ENCODE data around the gene LBR.

- PRO-cap: no peak
- RAMPAGE, long total RNA, 4 experiments: no peak in any of the 4 experiments
These were observed 59.6 kb downstream of the CAPN2 start for GRCh38 chr1:223771449-223772782.

DNA sequence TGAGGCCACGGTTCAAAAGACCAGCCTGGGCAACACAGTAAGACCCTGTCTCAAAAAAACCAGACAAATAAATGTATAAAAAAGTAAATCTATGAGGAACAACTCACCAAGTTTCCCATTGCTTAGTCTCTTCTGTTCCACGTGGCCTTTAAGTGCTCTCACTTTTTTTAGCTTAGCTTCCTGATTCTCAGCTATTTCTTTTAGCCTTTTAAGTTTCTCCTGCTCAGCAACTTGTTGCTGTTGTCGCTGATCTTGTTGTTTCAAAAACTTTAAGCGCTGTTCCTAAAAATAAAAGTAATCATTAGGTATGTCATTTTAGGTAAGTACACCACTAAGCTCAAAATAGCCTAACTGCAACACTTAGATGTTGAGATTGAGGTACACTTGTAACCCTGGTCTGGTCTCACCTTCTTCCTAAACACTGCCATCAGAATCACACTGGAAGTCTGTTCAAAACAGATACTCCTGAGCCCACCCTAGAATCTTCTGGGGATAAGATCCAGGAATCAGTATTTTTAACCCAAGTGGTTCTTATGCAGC lies 41.6 kb downstream of the TP53BP2 start:
- PRO-cap: no peak
- RAMPAGE, long total RNA, 4 experiments: no peak in any of the 4 experiments

GRCh38 chr1:224106327-224107059 lies 7.4 kb upstream of the FBXO28 start:
- PRO-cap: no peak
- RAMPAGE, long total RNA, 4 experiments: no peak in any of the 4 experiments

GRCh38 chr1:224273424-224274148 lies 56.4 kb downstream of the NVL start:
- PRO-cap: no peak
- RAMPAGE, long total RNA, 4 experiments: no peak in any of the 4 experiments

DNA sequence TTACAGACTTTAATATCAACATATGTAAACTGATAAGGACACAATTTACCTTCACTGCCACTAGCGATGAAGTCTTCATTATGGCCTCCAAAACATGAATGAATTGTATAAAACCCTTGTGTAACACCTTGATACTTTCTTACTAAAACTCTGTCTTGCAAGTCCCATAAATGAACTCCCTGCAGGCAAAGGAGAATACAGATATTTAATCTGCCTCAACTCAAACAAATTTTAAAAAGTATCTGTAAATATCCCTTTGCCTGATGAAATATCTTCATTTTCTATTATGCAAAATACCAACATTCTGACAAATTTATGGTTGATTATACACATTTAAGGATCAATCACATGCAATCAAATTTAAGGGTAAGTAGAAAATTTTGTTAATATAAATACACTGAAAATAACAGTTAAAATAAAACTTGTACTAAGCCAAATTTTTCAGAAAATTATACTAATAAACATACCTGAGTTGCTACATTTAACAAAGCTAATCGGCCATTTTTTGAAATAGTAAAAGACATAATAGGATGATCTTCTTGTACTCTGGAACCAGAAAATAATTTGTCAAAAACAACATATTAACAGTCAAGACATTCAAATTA lies 36.4 kb downstream of the WDR26 start:
- PRO-cap: no peak
- RAMPAGE, long total RNA, 4 experiments: no peak in any of the 4 experiments

GRCh38 chr1:224424402-224425317 lies 9.9 kb downstream of the WDR26 start:
- PRO-cap: no peak
- RAMPAGE, long total RNA, 4 experiments: no peak in any of the 4 experiments

- PRO-cap: no peak
- RAMPAGE, long total RNA, 4 experiments: no peak in any of the 4 experiments
These were observed 252 bp downstream of the WDR26 start for GRCh38 chr1:224434462-224434628.

GRCh38 chr1:224438891-224439628 lies 4.5 kb upstream of the WDR26 start:
- PRO-cap: no peak
- RAMPAGE, long total RNA, 4 experiments: no peak in any of the 4 experiments

DNA sequence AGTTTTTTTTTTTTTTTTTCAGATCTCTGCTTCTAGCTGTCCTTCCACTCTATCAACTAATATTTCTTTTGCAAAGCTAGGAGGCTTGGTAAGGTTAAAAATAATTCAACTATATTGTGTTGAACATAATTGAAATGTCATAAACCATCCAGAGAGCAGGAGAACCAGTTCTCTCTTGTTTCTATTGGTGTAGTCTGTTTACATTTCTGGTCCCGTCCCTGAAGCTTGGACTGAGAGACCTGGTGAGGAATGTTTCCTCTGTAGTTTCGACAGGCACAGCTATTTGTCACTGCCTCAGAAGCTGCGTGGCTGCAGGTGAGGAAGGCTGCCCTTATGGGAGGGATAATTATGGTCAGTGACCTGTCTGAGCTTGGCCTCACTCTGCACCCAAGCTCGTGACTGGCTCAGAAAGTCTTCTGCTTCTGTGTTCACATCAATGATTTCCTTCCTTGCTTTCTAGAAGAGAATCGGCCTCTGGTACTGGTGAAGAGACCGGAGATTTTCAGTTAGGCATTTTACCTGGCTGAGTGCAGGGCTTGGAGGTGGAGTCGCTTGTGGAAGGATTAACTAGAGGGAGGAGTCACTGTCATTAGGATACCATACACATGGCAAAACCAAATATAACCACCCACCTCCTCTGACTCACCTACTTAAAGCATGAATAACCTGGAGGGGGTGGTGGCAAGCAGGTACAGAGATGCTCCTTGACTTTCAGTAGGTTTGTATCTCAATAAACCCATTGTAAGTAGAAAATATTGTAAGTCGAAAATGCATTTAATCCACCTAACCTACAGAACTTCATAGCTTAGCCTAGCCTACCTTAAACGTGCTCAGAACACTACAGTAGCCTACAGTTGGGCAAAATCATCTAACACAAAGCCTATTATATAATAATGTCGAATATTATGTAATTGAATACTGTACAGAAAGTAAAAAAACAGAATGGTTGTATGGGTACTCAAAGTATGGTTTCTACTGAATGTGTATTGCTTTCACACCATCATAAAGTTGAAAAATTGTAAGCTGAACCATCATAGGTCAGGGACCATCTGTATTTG lies 20.0 kb upstream of the WDR26 start:
- PRO-cap: no peak
- RAMPAGE, long total RNA, 4 experiments: no peak in any of the 4 experiments

DNA sequence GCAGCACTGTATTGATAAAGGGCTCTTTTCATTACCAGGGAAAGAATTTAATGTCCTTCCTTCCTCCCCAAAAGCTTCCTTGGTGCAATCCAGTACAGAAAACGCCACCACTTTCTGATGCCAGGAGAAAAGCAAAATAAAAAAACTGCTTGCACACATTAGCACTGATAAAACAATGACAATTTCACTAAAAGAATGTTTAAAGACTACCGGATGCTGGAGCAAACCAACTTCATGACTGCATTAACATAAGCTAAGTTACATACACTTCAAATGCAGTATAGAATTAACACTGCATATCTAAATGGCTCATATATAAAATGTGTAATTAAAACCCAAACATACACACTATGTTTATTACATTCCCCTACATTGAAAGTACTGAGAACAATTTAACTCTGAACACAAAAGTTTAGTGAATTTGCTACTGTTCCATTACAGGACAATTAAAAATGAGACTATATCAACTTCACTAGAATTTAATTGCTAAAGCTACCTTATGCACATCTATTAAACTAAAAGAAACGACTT lies 26.2 kb downstream of the LBR start:
- PRO-cap: no peak
- RAMPAGE, long total RNA, 4 experiments: no peak in any of the 4 experiments

DNA sequence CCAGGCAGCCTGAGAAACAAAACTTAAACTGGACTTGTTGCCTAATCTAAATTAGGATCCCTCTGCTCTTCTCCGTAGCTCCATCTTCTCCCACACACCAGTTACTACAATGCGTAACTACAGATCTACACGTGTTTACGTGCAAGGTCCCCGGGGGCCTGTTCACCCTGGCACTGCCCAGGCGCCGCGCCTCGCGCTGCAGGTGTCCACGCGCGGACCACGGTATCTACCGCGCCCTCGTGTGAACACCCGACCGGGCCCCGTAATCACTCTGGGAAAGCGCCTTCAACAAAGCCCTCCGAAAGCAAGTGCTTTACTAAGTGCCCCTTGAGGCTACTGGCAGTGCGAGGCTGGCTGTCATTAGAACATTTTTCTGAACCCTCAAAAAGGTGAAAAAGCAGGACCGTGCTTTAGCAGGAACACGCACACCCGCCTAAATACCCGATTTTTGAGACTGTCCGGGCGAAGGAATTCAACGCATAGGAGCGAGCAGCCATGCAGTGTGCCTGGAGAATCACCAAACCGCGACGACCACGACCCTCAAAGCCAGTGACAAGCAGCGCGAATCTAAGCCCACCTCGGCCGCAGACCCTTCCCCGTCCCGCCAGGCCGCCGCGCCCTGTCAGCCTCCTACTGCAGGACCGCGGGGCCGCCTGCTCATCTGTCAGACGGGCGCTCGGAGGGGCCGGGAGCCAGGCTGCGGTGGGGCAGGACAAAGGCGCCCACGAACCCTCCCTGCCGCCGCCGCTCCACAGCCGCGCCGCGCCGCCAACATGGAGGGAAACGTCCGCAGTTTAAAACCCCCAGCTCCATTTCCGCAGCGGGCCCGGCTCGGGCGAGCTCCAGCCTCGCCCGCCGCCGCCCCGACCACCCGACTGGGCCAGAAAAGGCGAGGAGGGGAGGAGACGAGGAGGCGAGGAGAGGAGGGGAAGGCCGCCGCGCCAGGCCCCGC lies 672 bp downstream of the LBR start:
- PRO-cap: no peak
- RAMPAGE, long total RNA, 4 experiments: no peak in any of the 4 experiments

GRCh38 chr1:225427842-225428174 lies at the start of gene LBR:
Gene LBR (minus strand): TSS chr1:225428038.
- PRO-cap: bidirectional peak, plus-strand start at chr1:225428248, minus-strand start at chr1:225428067
- RAMPAGE, long total RNA, 4 experiments: start-site peak on the minus strand in 4 of 4 experiments, at chr1:225428000-225428082 at its widest, 469 to 2,784 reads per replicate

GRCh38 chr1:225450435-225451037 lies 22.7 kb upstream of the LBR start:
- PRO-cap: no peak
- RAMPAGE, long total RNA, 4 experiments: no peak in any of the 4 experiments

DNA sequence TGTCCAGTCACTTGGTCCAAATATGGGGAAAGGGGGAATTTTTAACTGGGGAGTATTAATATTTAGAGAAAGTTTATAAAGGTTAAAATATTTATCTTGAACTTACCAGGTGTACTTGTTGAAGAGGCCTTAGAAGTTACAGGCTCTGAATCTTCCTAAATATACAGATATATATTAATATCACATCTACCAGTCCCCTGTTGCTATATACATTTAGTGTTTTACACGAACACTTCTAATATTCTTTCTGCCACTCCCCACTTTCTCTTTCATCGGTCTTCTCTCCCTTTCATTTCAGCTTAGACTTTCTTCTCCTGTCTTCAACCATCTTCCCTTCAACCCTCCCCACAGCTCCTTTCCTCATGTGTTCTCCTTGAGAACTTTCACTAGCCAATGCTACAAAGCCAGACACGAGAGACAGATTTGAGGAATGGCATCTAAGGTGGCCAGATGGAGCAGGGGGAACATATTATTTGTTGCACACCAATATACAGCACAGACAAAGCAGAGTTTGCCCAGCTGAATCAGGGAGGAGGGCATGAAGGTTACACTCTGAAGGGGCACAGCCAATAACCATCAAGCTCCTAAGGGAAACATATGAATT lies 84.0 kb upstream of the LBR start:
- PRO-cap: no peak
- RAMPAGE, long total RNA, 4 experiments: no peak in any of the 4 experiments

- PRO-cap: no peak
- RAMPAGE, long total RNA, 4 experiments: no peak in any of the 4 experiments
These were observed 3.3 kb downstream of the EPHX1 start for GRCh38 chr1:225812812-225814085.

GRCh38 chr1:225880979-225881324 lies 1.2 kb downstream of the TMEM63A start:
- PRO-cap: no peak
- RAMPAGE, long total RNA, 4 experiments: no peak in any of the 4 experiments

GRCh38 chr1:225908694-225909218 lies 15.3 kb downstream of the PYCR2 start:
- PRO-cap: no peak
- RAMPAGE, long total RNA, 4 experiments: no peak in any of the 4 experiments

GRCh38 chr1:225924573-225924776 lies 425 bp upstream of the PYCR2 start:
- PRO-cap: no peak
- RAMPAGE, long total RNA, 4 experiments: no peak in any of the 4 experiments

- PRO-cap: no peak
- RAMPAGE, long total RNA, 4 experiments: no peak in any of the 4 experiments
These were observed 28.9 kb upstream of the H3-3A start for GRCh38 chr1:226033682-226033983.

GRCh38 chr1:226060944-226061319 lies 1.6 kb upstream of the H3-3A start:
- PRO-cap: no peak
- RAMPAGE, long total RNA, 4 experiments: no peak in any of the 4 experiments

Data from sigmoid colon (tissue), 4 donors.